T47D (cell line): ENCODE measurements around a stretch of chr7.

DNA sequence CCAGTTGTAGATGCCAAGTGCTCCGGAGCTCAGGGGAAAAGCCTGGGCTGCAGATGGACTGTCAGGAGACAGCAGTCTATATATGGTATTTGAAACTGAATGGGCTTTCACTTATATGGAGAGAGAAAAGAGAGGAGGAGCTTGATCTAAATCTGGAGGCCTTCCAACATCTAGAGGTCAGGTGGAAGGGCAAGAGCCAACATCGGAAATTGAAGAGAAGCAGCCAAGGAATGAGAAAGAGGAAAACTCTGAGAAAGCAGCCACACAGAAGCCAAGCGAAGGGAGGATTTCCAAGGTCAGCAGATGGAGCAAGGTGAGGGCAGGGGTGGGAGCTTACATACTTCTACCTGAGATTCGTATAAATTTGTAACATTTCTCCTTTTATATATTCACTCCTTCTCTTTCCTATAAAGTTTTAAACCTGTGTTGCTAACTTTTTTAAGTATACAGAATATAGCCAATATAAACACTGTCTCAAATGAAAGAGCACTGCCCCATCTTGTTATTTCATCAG lies 350.6 kb upstream of the BMPER start:
- RRBS: no CpG with 5 or more reads among the region's 4 CpGs

GRCh38 chr7:33725826-33726229 lies 179.5 kb upstream of the BMPER start:
- RRBS: no CpG with 5 or more reads among the region's 2 CpGs

DNA sequence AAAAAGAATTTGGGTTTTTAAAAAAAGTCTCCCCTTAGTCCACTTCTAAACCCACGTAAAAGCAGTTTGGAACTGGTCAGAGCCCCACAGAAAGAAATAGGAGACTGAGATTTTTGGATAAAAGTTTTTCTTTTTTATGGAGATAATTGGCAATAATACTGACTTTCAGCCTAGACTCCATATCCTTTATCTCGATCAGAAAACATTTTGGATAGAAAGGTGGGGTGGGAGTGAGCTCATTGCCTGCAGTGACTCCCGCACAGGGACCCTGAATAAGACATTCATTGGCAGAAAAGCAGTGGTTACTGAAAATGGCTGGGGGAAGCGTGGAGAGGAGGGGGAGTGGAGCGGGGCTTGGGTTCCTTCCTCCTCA lies 90.5 kb upstream of the BMPER start:
- RRBS: no CpG with 5 or more reads among the region's 5 CpGs

DNA sequence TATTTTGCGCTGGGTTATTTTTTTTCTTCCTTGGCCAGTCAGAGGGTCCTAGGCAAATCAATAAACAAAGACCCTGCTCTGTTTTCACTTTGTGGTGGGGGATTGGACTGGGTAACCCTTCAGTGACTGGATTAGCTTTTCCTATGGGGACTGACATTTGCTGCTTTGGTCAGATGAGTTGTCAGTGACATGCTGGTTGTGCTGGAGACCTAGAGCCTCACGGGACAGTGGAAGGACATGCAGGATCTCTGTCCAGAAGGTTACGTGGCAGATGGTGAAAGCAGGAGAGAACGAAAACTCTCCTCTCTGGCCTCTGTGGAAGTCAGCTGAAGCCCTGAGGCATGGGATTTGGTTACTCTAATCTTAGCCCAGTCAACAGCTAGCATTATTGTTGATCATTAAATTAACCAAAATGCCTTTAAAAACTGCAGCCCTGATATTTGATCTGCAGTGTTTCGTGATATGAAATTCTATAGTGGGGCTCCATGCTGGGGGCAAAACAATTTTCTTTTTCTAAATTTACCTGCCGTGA lies 90.0 kb upstream of the BMPER start:
- RRBS: no CpG with 5 or more reads among the region's 6 CpGs

DNA sequence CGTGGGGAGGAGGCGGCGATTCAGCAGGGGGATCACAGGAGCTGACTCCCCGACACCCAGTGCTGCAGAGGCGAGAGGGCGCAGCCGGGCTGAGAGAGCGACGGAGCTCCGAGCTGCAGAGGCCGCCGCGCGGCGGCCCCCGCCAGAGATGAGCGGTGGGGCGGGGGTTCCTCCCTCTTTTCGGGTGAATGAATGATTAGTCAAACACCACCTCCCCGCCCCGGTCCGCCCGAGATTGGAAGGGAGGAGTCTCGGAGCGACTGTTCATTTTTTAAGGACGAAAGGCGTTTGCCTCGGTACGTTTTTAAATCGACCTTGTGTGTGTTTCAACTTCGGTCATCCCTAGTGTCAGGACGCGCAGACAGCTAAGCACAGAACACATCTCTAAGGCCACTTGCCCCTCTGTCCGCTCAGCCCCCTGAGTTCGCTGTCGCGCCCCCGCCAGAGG lies 1.1 kb upstream of the BMPER start:
- RRBS: no CpG with 5 or more reads among the region's 38 CpGs

- RRBS: no CpG with 5 or more reads among the region's 9 CpGs
Measured at GRCh38 chr7:34152755-34153306, 247.5 kb downstream of the BMPER start.

DNA sequence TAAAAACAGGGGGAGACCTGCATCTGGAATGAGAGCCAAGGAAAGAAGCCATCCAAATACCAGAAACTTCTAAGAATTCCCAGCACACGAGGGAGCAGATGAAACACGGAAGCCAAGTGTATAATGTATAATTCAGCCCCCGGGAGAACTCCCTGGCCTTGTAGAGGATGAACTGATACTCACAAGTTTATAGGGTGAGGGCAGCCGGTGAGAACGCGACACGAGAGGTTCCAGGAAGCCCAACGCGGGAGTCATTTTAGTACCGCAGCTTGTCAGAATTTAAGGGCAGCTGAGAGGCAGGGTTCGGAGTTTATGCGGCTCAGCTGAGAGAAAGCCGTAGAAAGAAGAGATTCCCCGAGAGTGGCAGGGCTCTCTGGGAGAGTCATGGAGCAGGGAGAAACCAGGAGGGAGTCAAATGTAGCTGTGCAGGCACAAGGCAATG lies 164.0 kb downstream of the NPSR1 start:
- RRBS: 82% methylated on average over 1 of the region's 14 CpGs

DNA sequence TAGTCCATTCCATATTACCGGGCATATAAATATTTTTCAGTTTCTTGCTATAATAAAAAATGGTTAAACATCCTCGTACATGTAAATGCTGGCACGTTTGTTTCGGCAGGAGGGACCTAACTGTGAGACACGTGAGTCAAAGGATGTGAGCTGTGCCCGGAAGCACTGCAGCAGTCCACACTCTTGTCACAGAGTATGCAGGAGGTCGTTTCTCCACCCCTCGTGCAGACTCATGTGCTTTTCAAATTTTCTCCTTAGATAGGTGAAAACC lies 45.4 kb downstream of the DPY19L1 start:
- RRBS: no CpG with 5 or more reads among the region's 8 CpGs

- RRBS: no CpG with 5 or more reads among the region's 81 CpGs
Measured at GRCh38 chr7:35185570-35186745, 67.9 kb downstream of the TBX20 start.

- RRBS: no CpG with 5 or more reads among the region's 3 CpGs
Measured at GRCh38 chr7:35244516-35244986, 9.3 kb downstream of the TBX20 start.

GRCh38 chr7:35248947-35250316 lies 4.5 kb downstream of the TBX20 start:
- RRBS: no CpG with 5 or more reads among the region's 19 CpGs

DNA sequence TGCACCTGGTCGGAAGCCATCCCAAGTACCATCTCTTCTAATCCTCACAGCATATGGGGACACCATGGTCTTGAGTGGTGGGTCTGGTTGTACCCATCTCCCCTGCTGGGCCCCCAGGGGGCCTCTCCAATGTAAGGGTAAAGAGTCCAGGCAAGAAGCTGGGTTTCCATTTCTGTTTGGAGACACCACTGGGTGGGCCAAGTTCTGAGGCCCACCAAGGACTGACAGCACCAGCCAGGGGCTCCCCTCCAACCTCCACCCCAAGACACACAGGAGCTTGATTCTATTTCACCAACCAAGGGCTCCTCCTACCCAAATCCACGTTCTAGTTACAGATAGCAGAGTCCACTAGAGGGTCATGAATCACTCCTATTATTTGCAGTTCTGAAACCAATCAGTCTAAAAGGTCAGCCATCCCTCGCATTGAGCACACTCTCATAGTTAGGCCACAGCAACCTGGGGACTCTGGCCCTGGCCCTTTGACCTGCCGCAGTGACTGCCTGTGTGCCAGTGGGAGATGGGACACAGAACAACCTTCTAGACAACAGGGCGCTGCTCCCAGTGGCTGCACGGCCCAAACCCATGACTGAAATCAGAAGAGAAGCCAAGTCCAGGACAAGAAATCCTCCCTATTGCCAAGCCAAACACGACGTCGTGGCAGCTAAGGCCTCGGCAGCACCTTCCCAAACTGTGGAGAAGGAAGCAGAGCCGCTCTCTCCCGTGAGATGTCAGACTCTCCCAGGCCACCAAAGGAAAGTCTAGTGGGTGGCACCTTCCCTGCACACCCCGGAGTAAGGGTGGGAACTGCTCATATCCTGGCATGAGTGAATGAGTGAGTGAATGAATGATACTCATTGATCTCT lies 158.6 kb downstream of the HERPUD2 start:
- RRBS: no CpG with 5 or more reads among the region's 13 CpGs

DNA sequence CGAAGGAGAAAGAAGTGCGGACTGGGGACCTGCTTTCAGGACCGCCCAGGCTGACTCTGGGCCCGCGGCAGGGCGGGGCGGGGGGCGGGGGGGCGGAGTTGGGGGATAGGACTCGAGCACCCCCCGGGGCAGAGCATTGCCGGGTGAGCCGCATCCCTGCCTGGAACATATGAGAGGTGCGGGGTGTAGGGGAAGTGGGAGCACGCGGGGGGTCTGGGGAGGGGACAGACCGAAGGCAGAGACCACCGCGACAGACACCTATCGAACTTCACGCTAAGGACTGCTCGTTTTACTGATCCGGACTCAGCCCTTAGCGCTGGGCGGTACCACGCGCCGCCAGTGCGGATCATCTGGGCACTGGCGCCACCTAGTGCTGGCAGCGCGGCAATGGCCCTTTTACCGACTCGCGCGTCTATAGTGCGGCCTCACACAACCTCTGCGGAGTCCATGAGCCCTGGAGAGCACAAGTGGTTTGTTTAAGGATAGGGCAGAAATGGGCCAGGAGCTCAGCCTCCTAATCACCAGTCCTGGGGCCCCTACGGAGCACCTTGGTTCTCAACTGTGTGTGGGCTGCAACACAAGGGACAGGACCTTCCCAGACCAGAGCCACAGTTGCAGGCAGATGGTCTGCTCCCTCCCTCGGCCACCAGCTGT lies 157.6 kb downstream of the HERPUD2 start:
- RRBS: no CpG with 5 or more reads among the region's 40 CpGs

GRCh38 chr7:35634287-35634587 lies 60.7 kb downstream of the HERPUD2 start:
- RRBS: no CpG with 5 or more reads among the region's 1 CpG

GRCh38 chr7:35768493-35768747 lies 32.4 kb upstream of the SEPTIN7 start:
- RRBS: no CpG with 5 or more reads among the region's 19 CpGs

DNA sequence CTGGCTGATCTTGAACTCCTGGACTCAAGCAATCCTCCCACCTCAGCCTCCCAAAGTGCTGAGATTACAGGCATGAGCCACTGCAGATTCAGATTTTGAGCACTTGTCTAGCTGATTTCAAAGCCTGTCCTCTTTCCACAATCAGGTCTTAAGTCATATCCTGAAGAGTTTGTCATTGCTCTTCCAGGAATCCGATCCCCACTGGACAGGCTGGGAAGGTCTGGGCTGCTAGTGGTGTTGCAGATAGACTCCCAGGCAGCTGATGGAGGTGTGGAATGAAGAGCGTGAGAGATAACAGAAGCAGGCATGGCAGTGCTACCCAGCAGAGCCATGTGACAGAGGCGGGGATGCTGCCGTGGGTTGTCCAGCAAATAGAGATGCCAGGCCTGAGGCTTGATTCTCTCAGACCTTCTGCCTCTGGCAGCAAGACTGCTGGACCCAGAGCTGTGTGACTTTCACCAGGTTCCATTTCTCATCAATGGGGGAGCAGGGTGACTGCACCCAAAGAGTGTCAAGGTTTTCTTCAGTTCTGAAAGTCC lies 116.5 kb upstream of the EEPD1 start:
- RRBS: no CpG with 5 or more reads among the region's 4 CpGs

DNA sequence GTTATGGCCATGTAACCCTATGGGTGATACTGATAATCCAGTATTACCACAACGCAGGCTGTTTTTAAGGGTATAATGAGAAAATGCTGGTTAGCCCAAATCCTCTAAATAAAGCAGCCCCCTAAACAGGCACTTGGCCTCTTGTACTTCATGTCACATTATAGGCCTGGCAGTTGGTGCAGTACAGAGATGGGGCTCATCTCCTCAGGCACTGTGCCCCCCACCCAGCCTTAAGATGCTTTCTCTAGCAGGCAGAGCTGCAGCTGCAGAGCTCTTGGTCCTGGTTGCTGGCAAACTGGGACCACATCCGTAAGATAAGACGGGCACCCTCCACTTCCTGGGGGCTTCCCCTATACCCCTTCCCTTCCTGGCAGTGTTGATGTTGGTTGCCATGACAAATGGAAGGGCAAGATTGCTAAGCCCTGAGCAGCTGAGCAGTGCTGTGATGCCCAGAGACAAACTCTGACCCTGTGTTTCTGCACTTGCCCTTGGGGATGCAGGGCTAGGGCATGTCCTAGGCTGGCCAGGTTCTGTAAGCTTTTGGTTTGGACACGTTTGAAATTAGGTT lies 80.9 kb downstream of the MATCAP2 start:
- RRBS: no CpG with 5 or more reads among the region's 4 CpGs

GRCh38 chr7:36460768-36461314 lies 71.2 kb downstream of the ANLN start:
- RRBS: no CpG with 5 or more reads among the region's 9 CpGs

DNA sequence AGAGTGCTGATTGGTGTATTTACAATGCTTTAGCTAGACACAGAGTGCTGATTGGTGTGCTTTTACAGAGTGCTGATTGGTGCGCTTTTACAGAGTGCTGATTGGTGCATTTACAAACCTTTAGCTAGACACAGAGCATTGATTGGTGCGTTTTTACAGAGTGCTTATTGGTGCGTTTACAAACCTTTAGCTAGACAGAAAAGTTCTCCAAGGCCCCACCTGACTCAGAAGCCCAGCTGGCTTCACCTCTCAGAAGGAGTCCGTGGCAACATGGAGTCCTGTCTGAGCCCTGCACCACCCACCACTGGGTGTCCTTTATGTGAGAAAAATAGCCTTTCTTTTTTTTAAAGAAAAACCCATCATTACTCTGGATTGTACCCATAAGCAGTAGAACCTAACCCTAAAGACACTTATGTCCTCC lies 115.1 kb downstream of the ANLN start:
- RRBS: no CpG with 5 or more reads among the region's 4 CpGs

DNA sequence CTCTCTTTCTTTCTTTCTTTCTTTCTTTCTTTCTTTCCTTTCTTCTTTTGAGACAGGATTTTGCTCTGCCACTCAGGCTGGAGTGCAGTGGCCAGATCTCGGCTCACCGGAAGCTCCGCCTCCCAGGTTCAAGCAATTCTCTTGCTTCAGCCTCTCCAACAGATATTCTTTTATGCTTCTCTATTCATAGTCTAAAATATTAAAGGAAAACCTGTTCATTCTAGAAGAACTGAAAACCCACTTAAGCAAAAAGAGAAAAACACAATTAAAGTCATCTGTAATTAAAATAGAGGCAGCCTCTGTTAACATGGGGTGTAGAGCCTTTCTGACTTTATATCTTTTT lies 127.6 kb downstream of the ANLN start:
- RRBS: no CpG with 5 or more reads among the region's 3 CpGs